ENCODE results near the genes WWC1 and SLIT3.

GRCh38 chr5:160459057-160459589 lies 37.5 kb downstream of the PTTG1 start:
- PRO-cap, result no peak
- RAMPAGE, long total RNA, result no peak

- PRO-cap, result no peak
- RAMPAGE, long total RNA, result no peak
These were observed 206.5 kb downstream of the PTTG1 start for GRCh38 chr5:160628019-160628769.

DNA sequence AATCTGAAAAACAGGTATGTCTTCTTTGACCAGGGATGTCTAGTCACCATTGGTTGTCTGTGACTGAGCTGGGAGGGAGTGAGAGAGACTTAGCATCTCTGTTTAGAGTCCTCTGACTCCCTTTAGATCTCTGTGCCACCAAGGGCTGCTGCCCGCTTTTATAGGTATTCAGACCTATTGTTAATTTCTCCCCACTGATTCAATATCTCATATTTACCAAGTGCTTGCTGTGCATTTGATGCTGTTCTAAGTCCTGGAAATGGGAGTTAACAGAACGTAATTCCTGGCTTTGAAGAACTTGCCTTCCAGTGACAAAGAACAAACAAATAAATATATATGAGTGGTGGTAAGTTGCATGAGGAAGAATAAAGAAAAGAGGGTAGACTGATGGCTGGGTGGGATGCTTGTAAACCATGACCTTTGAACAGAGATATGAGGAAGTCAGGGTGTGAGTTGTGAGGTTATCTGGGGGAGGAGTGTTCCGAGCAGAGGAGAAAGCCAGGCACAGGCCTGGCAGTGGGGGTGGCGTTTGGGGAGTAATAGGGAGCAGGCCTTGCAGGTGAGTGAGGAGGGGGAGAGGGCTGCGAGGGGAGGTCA lies 213.2 kb downstream of the PTTG1 start:
- PRO-cap, result no peak
- RAMPAGE, long total RNA, result no peak

DNA sequence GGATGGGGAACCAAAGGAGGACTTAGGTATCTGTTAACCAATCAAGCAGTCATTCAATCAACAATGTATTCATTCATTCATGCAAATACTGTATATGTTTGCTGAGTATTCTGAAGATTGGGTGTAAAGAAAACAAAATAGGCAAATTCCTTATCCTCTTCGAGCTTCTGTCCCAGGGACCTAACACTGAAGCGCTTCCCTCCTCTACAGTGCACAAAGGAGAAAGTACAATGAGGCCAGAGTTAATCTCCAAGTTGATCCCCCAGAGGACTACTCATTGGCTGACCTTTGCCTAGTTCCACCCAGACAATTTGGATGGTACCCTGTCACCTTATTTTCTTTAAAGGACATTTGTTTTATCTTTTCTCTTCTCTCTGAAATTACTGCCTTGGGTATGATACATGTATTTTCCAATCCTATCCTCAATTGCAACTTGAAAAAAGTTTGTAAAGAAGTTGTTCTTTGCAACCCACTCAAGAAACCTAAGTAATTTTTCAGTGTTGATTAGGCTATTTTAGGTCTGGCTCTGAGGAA lies 62.1 kb downstream of the ATP10B start:
- PRO-cap, result no peak
- RAMPAGE, long total RNA, result no peak

DNA sequence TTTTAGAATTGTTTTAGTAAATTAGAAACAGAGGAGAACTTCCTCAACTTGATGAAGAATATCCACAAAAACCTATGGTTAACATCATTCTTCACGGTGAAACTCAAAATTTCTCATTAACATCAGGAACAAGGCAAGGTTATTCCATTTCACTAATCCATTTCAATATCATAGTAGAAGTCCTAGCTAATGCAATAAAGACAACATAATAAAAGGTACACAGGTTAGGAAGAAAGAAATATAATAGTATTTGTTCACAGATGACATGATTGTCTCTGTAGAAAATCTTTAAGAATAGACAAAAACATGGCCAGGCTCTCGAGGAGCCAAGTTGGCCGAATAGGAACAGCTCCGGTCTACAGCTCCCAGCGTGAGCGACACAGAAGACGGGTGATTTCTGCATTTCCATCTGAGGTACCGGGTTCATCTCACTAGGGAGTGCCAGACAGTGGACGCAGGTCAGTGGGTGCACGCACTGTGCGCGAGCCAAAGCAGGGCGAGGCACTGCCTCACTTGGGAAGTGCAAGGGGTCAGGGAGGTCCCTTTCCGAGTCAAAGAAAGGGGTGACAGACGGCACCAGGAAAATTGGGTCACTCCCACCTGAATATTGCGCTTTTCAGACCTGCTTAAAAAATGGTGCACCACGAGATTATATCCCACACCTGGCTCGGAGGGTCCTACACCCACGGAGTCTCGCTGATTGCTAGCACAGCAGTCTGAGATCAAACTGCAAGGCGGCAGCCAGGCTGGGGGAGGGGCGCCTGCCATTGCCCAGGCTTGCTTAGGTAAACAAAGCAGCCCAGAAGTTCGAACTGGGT lies 21.4 kb upstream of the ATP10B start:
- PRO-cap, result no peak
- RAMPAGE, long total RNA, result no peak

DNA sequence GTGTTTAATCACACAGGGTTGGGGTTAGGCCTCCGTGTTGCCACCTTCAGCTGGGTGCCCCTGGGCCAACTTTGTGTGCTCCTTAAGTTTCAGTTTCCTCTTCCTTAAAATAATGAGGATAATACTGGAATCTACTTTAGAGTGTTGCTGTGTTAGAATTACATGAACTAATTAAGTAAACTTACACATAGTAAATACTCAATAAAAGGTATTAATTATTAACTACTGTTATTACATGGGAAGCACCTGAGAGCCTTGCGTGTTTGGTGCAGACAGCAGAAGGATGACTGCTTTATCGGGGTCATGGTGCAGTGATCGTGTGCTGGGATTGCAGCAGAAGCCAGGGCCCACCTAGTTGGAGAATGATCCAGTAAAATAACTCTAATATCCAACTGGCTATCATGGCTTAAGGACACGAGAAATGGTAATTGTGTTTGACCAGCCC lies 72.3 kb upstream of the ATP10B start:
- PRO-cap, result no peak
- RAMPAGE, long total RNA, result no peak

DNA sequence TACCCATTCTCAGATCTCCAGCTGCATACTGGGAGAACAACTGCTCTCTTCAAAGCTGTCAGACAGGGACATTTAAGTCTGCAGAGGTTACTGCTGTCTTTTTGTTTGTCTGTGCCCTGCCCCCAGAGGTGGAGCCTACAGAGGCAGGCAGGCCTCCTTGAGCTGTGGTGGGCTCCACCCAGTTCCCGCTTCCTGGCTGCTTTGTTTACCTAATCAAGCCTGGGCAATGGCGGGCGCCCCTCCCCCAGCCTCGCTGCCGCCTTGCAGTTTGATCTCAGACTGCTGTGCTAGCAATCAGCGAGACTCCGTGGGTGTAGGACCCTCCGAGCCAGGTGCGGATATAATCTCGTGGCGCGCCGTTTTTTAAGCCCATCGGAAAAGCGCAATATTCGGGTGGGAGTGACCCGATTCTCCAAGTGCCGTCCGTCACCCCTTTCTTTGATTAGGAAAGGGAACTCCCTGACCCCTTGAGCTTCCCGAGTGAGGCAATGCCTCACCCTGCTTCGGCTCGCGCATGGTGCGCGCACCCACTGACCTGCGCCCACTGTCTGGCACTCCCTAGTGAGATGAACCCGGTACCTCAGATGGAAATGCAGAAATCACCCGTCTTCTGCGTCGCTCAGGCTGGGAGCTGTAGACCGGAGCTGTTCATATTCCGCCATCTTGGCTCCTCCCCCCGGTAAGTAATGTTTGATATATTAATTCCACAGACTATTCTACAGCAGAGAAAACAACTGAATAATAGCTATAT lies 31.1 kb upstream of the GABRG2 start:
- PRO-cap, result no peak
- RAMPAGE, long total RNA, result no peak

DNA sequence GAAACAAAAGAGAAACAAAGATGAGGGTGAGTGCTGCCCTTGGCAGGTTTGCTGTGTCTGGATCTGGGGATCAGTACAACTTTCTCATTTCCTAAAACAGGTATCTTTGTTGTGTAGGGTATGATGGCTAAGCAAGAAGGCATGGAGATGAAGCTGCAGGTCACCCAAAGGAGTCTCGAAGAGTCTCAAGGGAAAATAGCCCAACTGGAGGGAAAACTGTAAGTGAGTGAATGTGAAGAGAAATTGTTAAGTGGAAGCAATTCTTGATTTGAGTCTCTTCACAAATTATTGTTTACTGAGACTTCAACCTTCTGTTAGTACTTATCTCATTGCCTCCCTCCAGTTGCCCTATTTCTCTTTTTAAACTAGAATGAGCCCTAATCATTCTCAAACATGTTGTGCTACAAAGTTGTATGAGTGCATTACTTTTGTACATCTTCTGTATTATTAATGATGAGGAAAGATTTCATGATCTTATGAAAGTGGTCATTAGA lies 10.9 kb downstream of the HMMR start:
- PRO-cap, result no peak
- RAMPAGE, long total RNA, result no peak

DNA sequence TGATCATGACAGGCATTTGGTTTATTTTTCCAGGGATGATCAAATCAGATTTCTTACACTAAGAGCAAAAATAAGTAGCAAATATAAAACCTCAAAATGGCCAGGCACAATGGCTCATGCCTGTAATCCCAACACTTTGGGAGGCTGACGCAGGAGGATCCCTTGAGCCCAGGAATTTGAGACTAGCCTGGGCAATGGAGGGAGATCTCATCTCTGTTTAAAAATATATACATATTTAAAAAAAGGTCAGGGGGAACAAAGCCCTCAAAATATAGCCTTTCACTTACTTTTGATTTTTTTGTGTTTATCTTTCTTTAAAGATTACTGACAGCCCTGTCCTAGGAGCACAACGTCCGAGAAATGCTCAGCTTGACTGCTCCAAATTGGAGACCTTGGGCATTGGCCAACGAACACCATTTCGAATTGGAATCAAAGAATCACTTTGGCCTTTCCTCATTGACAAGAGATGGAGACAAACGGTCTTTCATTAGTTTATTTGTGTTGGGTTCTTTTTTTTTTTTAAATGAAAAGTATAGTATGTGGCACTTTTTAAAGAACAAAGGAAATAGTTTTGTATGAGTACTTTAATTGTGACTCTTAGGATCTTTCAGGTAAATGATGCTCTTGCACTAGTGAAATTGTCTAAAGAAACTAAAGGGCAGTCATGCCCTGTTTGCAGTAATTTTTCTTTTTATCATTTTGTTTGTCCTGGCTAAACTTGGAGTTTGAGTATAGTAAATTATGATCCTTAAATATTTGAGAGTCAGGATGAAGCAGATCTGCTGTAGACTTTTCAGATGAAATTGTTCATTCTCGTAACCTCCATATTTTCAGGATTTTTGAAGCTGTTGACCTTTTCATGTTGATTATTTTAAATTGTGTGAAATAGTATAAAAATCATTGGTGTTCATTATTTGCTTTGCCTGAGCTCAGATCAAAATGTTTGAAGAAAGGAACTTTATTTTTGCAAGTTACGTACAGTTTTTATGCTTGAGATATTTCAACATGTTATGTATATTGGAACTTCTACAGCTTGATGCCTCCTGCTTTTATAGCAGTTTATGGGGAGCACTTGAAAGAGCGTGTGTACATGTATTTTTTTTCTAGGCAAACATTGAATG lies 12.8 kb downstream of the MAT2B start:
- PRO-cap, result no peak
- RAMPAGE, long total RNA, result no peak

DNA sequence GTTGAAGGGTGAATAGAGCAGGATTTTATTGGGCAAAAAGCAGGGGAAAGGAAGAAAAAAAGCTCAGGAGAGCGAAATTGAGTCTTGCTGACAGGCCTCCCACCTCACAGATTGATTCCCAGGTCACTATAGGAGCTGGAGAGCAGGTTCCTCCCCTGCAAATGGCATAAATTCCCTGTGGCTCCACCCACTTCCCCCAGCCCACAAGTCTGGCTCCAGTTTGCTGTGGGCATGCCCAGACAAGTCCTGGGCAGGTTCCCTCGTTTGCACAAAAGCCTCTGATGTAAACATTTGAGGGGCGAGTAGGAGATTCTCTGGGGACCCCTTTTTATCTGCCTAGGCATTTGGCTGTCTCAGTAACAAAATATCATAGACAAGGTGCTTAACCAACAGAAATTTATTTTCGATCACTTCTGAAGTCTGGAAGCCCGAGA lies 614.4 kb downstream of the MAT2B start:
- PRO-cap, result no peak
- RAMPAGE, long total RNA, result no peak

- PRO-cap, result no peak
- RAMPAGE, long total RNA, result no peak
These were observed 903.8 kb upstream of the TENM2 start for GRCh38 chr5:166074956-166075558.

DNA sequence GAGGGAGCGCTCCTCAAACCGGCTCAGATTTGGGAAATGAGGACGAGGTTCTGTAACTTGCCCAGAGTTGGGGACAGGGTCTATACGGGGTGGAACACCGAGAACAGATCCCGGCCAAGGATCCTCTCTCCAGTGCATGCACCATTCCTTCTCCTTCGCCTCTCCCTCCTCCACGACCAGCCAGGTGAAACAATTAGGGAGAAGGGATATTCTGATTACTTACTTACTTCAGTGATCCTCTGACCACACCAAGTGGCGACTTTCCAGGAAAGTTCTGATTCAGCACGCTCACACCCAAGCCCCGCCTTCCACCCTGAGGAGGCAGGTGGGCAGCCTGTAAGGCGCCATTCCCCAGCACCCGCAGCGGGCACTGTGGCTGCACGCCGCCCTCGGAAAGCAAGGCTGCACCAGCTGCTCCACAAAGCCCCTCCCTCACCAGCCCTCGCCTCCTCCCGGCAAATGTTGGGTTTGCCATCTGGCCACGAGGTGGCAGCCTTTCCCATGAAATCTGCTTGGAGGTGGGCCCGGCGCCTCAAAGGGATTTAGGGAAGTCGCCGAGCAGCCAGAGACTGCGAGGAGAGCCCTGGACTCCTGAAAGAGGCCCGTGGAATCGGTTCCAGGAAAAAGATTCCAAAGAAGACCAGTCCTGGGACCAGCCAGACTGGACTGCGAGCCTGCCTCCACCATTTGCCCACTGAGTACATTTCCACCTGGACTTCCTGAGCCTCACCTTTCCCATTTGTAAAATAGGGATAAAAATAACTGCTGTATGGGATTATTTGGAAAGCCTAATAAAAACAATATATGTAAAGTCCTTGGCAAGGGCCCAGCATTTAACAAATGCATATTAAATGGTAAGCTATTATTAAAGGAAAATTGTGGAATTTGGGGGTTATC lies 22.1 kb upstream of the WWC1 start:
- PRO-cap, result no peak
- RAMPAGE, long total RNA, result no peak

DNA sequence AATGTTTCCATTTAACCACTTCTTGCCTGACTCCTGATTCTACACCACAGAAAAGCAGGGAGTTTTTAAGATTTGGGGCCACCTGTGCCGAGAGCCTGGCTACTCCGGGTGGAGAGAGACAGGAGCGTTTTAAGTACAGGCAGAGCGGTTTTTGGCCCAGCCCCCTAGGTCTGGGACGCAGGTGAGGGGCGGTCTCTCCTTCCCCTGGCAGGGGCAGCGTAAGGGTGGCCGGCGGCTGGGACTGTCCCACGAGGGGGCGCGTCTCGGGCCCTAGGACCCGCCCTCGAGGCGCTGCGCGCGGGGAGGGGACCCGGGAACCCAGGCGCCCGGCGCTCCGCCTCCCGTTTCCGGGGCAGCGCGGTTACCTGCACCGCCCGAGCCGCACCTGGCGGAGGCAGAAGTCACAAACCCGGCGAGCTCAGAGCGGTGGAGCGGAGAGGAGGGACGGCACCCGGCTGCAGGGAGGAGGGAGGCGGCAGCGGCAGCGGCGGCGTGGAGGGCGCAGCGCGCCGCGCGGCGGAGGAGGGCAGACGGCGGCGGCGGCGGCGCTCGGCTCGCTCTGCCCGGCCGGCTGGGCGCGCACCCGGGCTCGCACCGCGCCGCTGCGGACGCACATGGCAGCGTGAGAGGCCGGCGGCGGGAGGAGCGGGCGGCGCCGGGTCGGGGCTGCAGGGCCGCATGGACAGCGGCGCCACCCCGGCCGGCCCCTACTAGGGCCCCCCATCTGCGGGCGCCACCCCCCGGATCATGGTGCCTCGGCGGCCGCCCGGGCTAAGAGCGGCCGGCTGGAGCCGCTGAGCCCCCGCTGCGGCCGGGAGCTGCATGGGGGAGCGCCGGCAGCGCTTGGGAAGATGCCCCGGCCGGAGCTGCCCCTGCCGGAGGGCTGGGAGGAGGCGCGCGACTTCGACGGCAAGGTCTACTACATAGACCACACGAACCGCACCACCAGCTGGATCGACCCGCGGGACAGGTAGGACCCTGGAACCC lies at the start of gene WWC1:
TSS of gene WWC1 (plus strand) at position 344 of the 987 bp plus-strand sequence.
- PRO-cap, result no peak
- RAMPAGE, long total RNA, result no peak

GRCh38 chr5:168309122-168309738 lies 17.8 kb downstream of the WWC1 start:
- PRO-cap, result no peak
- RAMPAGE, long total RNA, result no peak

DNA sequence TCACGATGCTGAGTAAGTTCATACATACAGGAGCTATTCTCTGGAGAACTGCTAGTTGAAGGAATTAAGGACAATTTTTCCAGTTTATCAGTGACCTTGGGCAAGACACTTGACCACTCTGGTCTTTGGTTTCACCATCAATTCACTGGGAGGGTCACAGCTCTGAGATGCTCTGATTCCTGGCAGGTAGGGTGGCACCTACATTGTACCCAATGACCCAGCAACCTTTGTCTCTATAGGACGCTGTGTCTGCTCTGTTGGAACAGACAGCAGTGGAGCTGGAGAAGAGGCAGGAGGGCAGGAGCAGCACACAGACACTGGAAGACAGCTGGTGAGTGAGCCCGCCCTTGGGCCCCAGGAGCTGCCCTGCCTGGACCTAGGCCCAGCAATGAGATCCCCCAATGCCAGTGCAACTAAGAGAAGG lies 42.0 kb upstream of the RARS1 start:
- PRO-cap, result no peak
- RAMPAGE, long total RNA, result no peak

DNA sequence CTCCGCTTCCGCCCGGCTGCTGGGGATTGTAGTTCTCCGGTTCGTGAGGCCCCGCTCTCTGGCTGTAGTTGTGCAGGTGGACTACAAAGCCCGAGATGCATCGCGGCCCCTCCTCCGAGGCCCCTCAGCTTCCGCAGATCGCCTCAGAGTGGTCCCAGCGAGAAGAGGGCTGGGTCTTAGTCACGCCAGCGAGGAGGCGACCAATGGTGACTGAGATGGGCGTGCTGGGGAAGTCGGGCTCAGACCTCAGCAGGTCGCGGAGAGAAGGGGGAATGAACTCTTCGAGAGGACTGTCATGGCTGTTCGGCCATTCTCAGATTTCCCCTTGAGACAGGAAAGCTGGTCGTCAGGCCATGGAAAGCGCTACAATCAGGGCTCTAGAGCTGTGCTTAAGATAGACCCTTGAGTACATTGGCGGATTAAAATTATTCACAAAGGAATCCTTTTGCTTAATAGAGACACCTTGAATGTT lies 523 bp upstream of the PANK3 start:
- PRO-cap, result bidirectional peak, plus-strand start at position 252 of the sequence, minus-strand start outside the sequence
- RAMPAGE, long total RNA, result no peak

DNA sequence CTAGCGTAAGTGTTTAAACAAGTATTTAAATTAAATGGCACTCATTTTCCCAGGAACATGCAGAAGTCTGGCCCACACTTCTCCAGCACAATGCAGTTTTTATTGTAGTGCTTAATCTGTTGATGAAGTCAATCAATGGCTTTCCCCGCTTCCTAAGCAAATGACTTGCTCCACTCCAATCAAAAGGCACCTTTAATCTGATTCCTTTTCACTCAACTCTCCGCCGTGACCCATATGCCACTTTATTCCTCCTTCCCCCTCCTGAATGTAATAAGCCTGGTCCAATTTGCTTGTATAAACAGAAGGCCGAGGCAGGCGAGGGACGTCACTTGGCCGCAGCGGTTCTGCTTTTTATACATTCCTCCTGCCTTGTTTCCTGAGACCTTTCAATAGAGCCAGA lies 273.6 kb downstream of the SLIT3 start:
- PRO-cap, result no peak
- RAMPAGE, long total RNA, result no peak

GRCh38 chr5:169300747-169301498 lies at the start of gene SLIT3:
TSS of gene SLIT3 (minus strand) at chr5:169301139.
- PRO-cap, result no peak
- RAMPAGE, long total RNA, result no peak

GRCh38 chr5:169650885-169651584 lies 14.0 kb downstream of the DOCK2 start:
- PRO-cap, result no peak
- RAMPAGE, long total RNA, result no peak

DNA sequence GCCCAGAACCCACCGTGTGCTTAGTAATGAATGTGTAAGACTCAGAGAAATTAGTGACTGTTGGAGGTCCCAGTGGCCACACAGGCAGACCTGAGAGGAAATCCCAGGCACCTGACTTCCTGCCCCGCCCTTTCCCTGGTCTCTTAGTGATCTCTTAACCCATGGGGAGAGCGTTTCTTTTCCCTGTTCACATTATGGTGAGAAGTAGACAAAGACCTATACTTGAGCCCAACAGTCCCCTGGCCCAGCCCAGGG lies 61.4 kb upstream of the FOXI1 start:
- PRO-cap, result no peak
- RAMPAGE, long total RNA, result no peak

Data from spinal cord (tissue), 3 donors.